Psoas muscle (tissue), 2 donors: ENCODE results near the genes ZNF844, ZNF442 and CALR.

DNA sequence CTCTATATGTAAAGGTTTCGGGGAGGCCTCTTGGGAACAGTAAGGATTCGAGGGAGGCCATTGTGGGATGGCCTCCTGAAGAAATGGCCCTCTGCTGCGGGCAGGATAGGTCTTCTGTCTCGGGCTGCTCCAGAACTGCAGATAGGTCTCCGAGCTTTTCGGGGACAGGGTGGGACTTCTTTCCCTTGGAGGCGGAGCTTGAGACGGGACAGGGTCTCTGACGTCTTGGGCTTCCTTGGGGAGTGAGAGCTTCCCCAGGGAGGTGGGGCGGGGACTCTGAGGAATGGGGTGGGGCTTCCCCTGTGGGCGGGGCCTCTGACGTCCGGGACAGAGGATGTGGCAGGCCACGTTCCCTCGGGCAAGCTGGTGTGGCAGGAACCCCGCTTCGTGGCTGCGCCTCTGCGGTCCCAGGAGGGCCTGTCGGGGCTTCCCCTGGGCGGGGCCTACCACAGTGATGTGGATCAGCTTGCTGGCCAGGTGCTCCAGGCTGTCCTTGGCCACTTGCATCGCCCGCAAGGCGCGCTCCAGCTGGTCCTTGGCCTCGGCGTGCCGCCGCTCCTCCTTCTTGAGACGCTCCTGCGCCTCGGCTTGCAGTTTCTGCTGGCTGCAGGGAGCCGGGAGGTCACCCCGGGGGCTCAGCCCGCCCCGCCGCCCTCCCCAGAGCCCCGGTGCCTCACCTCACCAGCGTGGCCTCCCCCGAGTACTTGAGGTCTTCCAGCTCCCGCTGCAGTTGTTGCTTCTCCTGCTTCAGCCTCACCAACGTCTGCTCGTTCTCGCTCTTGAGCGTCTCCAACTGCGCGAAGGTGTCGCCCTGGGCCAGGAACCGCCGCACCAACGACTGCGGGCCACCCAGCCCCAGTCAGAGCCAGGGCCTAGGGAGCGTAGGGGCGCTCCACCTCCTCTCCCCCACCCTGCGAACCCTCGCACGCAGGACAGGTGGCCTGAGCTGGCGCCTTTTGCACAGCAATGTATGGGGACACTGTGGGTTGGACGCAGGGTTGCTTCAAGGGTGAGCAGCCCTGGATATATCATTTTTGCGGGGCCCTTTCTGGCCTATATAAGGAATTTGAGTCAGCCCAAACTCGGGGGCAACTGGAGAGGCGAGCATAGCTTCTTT, 3.3 kb upstream of the RGL3 start:
- PRO-cap, 2 experiments, result peak in 2 of 2 experiments; most common plus-strand start position 318 of the sequence (in 2); most common minus-strand start position 137 of the sequence (in 1)

DNA sequence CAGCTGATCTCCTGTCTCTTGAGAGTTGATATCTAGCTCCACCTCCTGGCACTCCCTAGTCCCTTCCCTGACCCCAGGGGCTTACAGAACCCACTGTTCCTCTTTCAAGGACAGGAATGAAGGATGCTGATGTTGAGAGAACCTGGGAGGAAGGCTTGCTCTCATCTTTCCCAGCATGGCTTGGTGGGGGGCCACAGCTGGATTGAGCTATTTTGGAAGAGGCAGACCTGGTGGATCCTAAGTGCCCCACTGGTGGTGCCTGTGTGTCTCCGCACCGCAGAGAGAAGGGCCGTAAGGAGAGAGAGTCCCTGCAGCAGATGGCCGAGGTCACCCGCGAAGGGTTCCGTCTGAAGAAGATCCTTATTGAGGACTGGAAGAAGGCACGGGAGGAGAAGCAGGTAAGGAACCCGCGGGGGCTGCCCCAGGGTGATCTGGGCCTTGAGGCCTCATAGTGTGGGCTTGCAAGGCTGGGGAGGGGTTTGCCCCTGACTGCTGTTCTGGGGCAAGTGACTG, 5.6 kb downstream of the PRKCSH start:
- PRO-cap, 2 experiments, result no peak in any of the 2 experiments

DNA sequence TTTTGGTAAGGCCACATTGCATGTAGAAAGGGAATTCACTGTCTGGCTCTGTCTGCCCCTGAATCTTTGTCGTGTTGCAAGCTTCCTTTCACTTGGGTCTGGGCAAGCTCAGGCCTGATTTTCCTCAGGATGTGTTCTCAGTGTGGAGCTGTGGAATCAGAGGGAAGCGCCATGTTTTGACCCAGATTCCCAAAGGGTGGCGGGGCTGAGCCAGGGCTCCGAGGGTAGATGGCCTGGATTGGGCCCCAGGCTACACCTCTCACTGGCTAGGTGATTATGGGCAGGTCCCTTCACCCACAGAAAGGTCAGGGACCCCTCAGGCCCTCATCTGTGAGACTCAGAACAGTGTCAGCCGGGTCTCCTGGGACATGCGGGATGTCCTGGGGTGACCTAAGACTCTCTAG, 8.7 kb downstream of the PRKCSH start:
- PRO-cap, 2 experiments, result no peak in any of the 2 experiments

DNA sequence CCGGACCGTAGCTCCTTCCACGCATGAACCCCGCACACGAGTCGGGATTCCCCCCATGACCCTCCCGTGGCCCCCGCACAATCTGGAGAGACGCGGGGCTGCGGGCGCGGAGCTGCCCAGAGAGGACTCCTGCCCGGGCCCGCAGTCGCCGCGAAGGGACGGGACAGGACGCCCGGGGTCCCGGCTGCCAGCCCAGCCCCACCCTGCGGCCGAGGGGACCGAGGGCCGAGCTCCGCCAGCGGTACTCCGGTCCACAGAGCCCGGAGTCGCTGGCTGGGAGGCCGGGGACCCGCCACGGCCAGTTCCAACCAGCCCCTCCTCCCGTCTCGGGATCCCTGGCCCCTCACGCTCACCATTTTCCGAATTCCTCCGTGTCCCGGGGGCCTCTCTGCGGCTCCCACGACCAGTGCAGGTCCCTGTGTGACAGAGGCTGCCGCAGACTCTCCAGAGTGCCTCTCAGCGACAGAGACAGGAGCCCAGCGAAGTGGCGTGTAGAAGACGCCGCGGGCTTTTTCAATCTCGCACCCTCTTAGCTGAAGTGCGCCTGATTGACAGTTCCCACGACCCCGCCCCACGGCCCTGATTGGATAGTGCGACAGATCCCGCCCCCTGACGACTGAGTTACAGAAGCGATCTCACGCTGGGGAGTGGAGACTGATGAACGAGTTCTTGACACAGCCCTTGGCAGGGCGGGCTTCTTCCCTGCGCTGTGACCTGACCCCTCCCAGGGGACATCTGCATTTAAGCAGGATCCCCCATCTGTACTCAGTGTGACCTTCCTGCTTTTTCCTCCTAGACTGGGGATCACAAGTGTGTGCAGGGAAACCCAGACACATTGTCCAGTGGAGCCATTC, 44.1 kb downstream of the ZNF823 start:
- PRO-cap, 2 experiments, result peak in 1 of 2 experiments; most common plus-strand start position 660 of the sequence (in 1); most common minus-strand start position 505 of the sequence (in 1)

- PRO-cap, 2 experiments, result no peak in any of the 2 experiments
Observed at GRCh38 chr19:11832308-11832814, 16.2 kb upstream of the ZNF439 start.

GRCh38 chr19:11848904-11849751, 602 bp downstream of the ZNF439 start:
- PRO-cap, 2 experiments, result no peak in any of the 2 experiments

DNA sequence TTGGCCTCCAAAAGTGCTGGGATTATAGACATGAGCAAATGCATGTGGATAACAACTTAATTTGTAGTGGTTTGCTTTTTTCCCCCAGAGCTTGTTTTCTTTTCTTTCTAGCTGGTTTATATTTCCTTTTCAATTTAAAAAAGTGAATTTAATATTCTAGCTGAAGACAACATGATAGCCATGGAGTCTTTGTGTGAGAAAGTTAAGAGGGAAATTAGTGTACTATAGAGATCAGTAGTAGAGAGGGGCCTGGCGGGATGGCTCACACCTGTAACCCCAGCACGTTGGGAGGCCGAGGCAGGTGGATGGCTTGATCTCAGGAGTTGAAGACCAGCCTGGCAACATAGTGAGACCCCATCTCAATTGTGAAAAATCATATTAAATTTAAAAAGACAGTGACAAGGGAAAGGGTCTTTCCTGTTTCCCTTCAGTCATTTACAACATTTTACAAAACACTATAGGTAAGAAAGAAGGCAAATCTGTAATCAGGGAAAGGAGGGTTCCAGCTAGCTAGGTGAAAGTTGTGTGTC, 3.7 kb downstream of the ZNF763 start:
- PRO-cap, 2 experiments, result no peak in any of the 2 experiments

DNA sequence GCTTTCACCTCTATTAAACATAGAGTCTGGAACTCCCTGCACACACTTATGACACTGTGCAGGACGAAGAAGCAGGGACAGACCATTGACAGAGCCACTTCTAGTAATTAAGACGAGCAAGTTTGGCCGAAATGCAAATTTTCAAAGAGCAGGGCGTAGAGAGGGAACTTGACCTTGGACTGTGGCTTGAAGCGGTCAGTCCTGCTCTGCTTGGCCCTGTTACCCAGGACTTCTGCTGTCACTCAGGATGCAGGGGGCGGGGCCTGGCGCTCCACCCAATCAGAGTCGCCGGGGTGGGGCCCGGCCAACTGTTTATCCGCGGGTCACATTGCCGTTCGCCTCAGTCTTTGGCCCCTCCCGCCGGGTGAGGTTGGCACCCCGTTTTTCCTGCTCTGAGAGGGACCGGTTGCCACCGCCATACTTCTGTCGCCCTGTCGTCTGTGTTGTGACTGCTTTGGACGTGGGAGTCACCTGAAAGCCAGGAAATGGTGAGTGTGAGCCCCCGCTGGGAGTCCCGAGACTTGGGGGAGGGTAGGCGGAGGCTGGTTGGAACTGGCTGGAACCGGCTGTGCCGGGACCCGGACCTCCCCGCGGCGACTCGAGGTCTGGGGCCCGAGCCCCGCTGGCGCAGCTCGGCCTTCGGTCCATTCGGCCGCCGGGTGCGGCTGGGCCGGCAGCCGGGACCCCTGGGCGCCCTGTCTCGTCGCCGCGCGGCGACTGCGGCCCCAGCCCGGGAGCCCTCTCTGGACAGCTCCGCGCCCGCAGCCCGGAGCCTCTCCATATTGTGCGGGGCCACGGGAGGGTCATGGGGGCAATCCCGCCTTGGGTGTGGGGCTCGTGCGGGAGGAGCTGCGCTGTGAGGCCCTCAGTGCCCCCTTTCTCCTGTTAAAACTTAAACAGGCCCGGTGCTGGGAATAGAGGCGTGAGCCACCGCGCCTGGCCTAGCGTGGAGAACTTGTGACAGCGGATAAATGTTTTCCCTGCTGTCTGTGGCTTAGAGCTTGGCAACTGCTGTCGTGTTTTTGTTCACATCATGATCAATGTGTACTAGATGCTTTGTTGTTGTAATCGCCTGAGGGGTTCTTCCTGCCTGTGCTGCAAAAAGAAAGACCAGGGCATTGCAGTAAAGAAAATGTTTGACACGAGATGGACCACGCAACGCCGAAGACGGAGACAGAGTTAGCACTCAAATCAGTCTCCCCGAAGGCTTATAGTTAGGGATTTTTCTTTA, at the start of gene ZNF844:
Gene ZNF844 (plus strand): TSS at position 343 of the 1,231 bp plus-strand sequence.
- PRO-cap, 2 experiments, result peak in 2 of 2 experiments; most common plus-strand start position 343 of the sequence (in 2); most common minus-strand start position 183 of the sequence (in 1)

DNA sequence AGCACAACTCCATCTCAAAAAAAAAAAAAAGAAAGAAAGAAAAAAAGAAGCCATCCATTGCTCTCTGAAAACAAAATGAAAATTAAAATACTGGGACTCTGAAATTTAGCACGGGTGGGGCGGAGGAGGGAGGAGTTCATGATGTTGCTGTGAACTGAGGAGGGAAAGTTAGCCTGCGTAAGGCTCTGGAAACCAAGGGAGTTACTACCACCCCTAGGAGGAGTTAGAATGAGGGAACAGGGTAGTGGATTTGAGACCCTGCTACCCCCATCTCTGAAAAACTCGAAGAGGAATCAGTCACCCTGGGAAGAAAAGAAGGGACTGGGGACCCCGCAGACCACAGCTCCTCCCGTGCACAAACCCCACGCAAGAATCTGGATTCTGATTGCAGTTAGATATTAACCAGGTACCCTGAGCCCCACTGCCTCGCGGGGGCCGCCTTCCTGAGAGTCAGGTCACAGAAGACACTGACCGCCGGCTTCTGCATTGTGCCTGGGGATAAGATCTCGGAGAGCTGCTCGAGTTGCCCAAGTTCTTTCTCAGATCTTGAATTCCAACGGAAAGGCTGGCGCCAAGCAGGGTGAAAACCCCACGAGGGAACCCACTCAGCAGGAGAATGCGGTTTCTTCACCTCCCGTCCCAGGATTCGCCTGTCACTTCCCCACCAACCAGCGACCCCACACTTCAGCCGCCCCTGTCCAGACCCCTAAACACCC, 933 bp downstream of the ZNF442 start:
- PRO-cap, 2 experiments, result no peak in any of the 2 experiments

- PRO-cap, 2 experiments, result peak in 2 of 2 experiments; most common plus-strand start chr19:12365796 (in 1); most common minus-strand start chr19:12365622 (in 1)
Observed at GRCh38 chr19:12365108-12366170, at the start of gene ZNF442. Gene ZNF442 (minus strand): TSS chr19:12365683.

GRCh38 chr19:12616187-12616387, 5.4 kb downstream of the ZNF791 start:
- PRO-cap, 2 experiments, result no peak in any of the 2 experiments

DNA sequence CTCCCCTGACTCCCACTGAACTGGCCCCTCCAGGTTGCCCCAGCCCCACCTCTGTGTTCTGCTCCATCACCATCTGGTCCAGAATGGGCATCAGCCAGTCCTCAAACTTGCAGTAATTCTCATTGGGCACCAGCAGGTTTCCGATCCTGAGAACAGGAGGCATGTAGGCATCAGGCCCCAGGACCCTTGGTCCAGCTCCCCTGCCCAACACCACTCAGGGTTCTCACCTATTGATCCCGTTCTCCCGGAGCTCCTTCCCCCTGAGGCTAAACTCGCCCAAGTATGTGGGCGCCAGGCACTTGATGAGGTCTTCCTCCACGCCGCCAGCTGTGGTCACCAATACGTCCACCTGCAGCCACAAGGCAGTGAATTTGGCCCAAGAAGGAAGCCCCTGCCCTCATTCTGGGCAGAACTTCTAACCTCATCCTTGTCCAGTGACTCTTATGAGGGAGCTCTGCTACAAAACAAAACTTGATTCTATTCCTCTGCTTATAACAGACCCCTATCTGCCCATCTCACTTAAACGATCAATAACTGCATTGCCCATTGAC, 2.0 kb downstream of the DHPS start:
- PRO-cap, 2 experiments, result no peak in any of the 2 experiments

DNA sequence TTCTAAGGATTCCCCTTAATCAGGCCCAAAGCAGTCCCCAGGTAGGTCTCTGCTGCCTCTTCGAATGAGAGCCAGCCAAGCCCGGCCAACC, 2.3 kb downstream of the TNPO2 start:
- PRO-cap, 2 experiments, result no peak in any of the 2 experiments

DNA sequence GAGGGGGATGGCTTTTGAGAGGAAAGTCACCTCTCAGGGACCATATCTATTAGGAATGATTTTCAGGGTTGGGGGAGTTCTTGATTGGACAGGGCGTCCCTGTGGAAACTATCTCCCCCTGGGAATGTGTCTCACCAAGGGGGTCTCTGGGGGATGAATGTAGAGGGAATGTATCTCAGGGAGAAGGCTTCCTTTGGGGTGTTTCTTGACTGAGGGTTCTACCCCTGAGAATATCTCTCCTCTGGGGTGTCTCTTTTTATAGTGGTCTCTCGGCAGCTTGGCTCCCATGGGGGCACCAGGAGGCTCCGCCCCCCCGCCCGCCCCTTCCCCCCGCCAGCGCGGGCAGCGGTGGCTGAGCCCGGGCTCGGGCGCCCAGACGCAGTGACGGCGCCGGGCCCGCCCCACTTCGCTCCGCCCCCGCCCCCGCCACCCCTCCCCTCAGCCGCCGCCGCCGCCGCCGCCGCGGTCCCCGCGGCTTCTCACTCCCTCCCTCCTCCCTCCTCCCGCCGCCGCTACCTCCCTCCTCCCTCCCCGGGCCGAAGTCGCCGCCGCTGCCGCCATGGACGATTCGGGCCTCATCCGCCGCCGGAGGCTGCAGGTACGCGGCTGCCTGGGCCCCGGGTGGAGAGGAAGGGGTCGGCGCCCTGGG, 846 bp downstream of the RTBDN start:
- PRO-cap, 2 experiments, result no peak in any of the 2 experiments

DNA sequence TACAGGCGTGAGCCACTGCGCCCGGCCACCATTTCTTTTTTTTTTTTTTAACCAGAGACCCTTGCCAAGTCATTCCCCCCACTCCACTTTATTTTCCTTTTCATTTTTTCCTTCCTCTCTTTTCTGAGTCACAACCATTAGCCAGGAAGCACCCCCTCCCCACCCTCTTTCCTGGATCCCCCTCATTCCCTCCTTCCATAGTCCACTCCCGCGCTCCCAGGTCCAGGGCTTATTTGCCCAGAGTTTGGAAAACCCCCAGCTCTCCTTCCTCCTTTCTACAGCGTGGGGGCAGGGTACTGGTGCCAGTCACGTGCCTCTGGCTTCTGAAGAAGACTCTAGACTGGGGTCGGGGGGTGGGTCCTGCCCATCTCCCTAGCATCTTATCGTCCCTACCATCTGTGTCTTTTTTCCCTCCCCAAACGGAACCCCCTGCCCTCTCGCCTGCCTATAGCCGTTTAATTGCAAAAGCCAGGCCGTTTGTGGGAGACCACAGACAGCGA, 1.1 kb upstream of the CALR start:
- PRO-cap, 2 experiments, result no peak in any of the 2 experiments

DNA sequence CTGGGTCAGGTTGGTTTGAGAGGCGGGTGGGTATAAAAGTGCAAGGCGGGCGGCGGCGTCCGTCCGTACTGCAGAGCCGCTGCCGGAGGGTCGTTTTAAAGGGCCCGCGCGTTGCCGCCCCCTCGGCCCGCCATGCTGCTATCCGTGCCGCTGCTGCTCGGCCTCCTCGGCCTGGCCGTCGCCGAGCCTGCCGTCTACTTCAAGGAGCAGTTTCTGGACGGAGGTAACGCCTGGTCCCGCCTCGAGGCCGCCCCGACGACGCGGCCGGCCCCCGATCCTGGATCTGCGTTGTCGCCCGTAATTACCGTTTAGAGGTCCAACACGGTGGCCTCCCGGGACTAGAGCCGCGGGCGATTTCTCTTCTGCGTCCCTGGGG, at the start of gene CALR:
Gene CALR (plus strand): TSS at position 62 of the 376 bp plus-strand sequence.
- PRO-cap, 2 experiments, result peak in 2 of 2 experiments; most common plus-strand start position 62 of the sequence (in 2)

GRCh38 chr19:12940716-12941310, 2.4 kb downstream of the CALR start:
- PRO-cap, 2 experiments, result no peak in any of the 2 experiments

- PRO-cap, 2 experiments, result no peak in any of the 2 experiments
Observed at GRCh38 chr19:12947700-12948441, 2.2 kb downstream of the RAD23A start.

GRCh38 chr19:12952848-12953897, 3.9 kb downstream of the GADD45GIP1 start:
- PRO-cap, 2 experiments, result no peak in any of the 2 experiments

- PRO-cap, 2 experiments, result no peak in any of the 2 experiments
Observed at GRCh38 chr19:12985680-12986268, 9.5 kb upstream of the NFIX start.